Cerebral cortex (tissue), 2 donors: Measurements from ENCODE around the gene RPL32.

GRCh38 chr3:11447737-11448832, 175.9 kb downstream of the ATG7 start:
- PRO-cap, 2 experiments = no peak in any of the 2 experiments

GRCh38 chr3:11523168-11524101, 120.3 kb downstream of the VGLL4 start:
- PRO-cap, 2 experiments = no peak in any of the 2 experiments

DNA sequence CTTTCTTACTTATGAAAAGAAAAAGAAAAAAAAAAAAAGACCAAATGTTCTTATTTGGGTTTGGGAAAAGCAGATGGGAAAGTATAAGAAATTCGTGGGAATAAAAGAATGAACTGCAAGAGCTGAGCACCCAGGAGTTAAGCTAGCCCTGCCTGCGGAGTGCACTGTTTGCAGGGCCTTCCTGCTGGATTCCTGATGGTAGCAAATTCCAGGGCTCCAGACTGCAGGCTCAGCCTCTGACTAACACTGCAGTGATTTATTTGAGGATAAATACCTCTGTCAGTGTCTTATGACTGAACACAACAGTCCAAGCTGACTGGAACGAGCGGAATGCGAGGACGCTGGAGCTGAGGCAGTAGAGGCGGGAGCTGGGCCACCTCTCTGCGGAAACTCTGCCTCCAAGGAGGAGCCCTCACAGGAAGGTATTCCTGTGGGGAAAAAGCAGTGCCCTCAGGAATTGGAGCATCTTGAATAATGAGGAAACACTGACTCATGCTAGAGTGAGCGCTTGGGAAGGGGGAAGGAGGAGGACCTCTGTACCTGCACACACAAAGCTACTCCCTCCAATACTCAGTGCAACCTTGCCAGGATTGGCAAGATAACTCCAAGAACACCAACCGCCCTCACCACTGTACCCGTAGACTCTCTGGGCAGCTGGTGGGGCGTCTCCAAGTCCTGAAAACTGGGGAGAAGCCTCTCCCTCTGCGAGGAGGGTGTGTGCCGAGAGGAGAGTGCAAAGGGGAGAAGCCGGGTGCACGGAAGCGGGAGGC, 43.2 kb downstream of the VGLL4 start:
- PRO-cap, 2 experiments = peak in 1 of 2 experiments; most common plus-strand start position 296 of the sequence (in 1); most common minus-strand start position 194 of the sequence (in 1)

GRCh38 chr3:11718932-11720071, 75.6 kb upstream of the VGLL4 start:
- PRO-cap, 2 experiments = peak in 1 of 2 experiments; most common plus-strand start chr3:11719734 (in 1); most common minus-strand start chr3:11719529 (in 1)

DNA sequence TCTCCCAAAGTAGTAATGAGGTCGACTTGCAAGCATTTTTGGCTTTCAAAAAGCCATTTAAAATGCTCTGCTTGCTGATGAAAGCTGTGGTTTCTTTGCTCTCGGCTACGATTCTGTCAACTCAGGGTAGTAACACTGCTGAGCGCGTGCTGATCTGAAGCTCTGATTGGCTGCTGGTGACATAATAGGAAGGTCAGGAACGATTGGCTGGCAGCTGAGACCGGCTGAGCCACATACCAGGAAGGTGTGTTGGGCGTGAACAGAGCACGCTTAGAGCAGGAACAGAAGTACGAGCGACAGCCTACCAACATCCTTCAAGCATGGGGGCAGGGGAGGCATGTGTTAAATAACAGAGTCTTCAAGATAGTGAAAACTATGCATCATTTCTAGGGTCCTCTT, 76.2 kb downstream of the TAMM41 start:
- PRO-cap, 2 experiments = peak in 1 of 2 experiments; most common plus-strand start position 278 of the sequence (in 1); most common minus-strand start position 115 of the sequence (in 1)

DNA sequence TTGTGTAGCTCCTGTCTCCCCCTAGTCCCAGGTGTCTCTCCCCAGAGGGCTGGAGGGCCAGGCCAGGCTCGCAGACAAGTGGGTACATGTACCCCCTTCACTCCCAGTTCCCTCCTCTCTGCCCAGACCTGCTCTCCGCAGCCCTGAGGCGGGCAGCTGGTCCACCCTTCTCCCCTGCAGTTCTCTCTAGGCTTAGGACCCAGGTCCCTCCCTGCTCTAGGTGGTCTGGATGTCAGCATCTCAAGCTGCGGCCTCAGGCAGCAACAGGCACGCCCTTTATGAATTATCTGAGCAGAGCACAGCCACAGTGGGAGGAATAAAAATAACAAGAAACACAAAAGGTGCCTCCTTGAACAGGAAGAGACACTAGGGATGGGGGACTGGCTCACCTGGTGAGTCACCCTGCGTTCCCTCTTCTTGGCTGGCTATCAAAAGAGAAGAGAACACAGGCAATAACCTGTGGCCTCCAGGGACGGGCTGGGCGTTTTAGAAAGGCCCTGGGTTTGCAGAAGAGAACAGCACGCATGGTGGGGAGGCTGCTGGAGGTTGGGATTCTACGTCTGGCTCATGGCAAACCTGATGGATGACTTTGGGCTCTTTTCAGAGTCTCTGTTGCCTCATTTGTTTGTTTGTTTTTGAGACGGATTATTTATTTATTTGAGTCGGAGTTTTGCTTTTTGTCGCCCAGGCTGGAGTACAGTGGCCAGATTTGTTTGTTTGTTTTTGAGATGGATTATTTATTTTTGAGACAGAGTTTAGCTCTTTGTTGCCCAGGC, 75.6 kb downstream of the TAMM41 start:
- PRO-cap, 2 experiments = no peak in any of the 2 experiments

DNA sequence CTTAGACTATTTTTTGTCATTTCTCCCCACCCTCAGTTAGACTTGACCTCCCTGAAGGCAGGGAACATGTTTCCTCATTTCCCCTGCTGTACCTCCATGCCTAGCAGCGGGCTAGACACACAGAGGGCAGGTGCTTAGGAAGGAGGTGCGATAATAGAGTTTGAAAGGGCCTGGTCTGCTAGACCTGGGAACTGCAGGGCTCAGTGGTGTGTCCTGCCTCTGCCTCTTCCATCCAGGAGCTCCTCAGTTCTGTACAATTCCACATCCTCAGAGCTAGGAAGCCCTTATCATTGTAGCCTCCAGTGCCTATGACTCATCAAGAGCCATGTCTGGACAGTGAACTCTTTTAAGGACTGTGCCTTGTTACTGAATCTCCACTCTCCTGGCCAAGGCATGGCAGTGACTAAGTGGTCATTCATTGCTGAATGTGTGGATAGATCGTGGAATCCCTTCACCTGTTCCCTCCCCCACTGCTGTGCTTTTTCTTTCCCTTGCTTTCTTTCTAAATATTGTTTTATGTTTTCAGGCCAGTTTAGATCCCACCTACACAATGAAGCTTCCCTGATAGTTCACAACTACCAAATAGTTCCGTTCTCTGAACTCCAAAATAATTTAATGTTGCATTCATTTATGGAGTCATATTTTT, 2.9 kb downstream of the TIMP4 start:
- PRO-cap, 2 experiments = no peak in any of the 2 experiments

DNA sequence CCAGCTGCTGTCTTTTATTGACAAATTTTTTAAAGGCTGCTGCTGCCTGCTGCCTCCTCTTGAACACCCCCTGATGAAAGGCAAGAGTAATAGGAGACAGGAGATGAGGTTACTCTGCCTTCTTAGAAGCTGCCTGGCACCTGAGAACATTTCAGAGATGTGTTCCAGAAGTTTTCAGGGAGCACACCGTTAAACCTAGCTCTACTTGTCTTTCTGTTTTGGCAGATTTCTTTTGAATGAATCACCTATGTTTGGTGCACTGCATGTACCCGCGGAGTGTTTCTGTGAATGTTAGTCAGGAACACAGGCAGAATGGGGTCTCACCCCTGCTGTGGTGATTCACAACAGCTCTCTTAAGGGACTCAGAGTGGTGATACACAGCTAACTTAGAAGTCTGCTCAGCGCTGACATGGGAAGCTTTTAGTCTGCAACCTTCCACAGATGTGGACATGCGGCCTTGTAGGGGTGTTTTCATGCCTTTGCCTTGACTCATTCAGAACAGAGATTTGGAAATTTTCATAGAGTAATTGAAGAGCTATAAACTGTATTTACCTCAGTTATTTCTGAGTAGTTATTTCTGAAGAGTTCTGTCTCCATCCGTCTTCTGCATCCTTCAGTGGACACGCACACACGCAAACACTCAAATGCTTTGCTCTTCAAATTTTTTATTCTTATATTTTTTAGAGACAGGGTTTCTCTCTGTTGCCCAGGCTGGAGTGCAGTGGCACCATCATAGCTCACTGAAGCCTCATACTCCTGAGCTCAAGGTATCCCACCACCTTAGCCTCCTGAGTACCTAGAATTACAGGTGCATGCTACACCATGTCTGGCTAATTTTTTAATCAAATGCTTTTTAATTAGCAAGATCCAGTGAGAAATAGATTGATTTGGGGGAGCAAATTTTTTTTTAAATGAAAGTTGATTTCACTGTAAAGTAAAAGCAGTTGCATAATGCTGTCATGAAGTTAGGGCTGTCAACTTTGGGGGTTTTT, 24.2 kb downstream of the TSEN2 start:
- PRO-cap, 2 experiments = no peak in any of the 2 experiments

DNA sequence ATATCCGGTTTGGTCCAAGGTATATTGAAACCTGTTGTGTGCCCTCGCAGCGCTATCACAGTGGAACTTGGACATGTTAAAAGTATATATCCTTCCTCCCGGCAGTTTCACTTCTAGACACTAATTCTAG, 609 bp upstream of the RAF1 start:
- PRO-cap, 2 experiments = no peak in any of the 2 experiments

GRCh38 chr3:12839238-12840281, 1.8 kb downstream of the RPL32 start:
- PRO-cap, 2 experiments = no peak in any of the 2 experiments

- PRO-cap, 2 experiments = peak in 1 of 2 experiments; most common minus-strand start chr3:12841533 (in 1)
These were observed at the start of gene RPL32 for GRCh38 chr3:12841418-12841758. RPL32 (minus strand) TSS chr3:12841565.

GRCh38 chr3:12913311-12913973, 72.1 kb upstream of the RPL32 start:
- PRO-cap, 2 experiments = no peak in any of the 2 experiments

DNA sequence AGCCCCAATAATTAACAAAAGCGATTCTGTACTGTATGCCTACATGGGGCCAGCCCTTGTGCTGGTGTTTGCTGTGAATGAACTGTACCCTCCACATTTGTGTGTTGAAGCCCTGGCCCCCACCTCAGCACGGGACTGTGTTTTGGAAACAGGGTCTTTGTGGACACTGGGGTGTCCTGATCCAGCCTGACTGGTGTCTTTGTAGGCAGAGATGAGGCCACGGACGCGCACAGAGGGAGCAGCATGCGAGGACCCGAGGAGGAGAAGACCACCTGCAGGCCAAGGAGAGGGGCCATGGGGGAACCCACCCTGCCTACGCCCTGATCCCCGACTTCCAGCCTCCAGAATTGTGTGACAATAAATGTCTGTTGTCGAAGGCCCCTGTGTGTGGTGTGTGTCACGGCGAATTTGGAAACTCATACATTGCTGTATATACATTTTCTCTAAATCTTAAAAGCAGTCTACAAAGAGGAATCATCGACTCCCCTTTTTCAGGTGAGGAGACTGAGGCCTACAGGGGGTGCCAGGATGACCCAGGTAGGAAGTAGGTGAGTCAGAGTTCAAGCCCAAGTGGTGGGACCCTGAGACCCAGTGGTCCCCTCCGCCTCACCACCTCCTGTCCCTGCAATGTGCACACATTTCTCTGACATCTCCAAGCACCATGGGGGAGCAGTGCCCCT, 101.4 kb upstream of the RPL32 start:
- PRO-cap, 2 experiments = no peak in any of the 2 experiments

DNA sequence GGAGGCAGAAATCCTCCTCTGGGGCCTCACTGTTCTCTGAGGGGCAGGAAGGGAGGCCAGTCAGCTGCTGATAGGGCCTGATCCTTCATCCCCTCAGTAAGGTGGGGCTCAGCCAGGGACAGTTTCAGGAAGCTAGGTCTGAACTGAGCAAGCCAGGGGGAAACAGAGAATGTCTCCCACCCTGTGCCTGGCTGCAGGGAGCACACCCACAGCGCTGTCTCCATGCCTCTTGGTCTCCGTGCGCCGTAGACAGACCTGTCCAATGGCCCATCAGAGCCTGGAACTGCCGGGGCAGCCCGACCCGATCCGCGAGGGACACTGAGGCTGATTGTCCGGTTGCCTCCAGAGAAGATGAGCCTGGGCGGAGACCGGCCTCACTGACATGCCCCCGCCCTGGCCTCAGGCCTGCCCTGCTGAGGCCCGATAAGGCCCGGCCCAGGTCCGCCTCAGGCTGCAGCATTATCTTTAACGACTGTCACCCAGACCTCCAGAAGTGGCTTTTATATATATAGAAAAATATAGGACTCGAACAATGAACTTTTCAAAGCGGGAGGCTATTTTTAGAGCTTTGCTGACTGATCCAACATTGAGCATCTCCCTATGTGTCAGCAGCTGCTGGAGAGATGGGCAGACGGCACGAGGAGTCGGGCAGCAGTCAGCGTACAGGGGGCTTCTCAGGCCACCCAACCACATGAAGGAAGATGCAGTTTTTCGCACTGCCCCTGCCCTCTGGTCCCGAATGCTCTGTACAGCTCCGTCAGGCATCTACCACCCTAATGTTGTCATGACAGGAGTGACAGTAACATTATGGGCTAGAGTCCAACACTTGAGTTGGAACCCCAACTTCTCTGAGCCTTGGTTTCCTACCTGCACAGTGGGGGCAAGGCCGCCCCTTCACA, 111.9 kb upstream of the RPL32 start:
- PRO-cap, 2 experiments = peak in 1 of 2 experiments; most common plus-strand start position 345 of the sequence (in 1); most common minus-strand start position 320 of the sequence (in 1)

- PRO-cap, 2 experiments = no peak in any of the 2 experiments
These were observed 114.8 kb upstream of the RPL32 start for GRCh38 chr3:12956035-12956669.

DNA sequence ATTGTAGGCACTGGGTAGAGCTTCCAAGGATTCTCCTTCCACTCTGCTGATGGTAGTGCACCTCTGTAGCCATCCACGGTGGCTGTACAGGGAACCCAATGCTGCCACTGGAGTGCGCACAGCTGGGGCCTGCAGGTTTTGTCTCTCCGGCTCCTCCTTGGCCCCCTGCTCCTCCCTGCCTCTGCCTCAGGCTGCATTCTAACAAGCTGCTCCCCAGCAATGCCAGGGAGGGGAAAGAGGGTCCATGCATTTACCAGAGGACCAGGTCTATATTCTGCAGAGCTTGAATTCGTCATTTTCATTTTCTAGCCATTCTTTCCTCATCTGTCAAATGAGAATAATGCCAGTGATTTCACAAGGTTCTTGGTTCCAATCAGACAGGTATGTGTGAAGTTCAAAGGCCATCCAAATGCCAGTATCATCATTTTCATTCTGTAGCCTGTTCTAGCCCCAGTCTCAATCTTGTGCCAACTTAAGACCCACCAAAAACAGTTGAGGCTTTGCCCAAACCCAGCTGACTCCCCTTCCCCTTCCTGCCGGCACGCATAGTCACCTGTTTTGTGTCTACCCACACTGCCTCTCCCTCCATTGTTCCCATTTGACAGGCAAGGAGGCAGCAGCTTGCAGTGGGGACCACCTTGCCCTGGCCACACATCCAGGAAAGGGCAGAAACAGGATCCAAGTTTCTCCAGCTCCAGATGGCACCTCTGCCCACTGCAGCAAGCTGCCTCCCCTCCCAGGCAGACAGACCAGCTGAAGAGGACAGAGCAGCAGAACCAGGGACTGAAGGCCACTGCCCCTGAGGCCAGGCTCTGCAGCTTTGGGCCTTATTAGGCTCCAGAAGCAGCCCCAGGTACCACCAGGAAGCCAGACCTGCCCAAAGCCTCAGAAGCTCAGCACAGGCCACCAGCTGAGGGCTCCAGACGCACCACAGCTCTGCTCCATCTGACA, 112.6 kb downstream of the IQSEC1 start:
- PRO-cap, 2 experiments = no peak in any of the 2 experiments

DNA sequence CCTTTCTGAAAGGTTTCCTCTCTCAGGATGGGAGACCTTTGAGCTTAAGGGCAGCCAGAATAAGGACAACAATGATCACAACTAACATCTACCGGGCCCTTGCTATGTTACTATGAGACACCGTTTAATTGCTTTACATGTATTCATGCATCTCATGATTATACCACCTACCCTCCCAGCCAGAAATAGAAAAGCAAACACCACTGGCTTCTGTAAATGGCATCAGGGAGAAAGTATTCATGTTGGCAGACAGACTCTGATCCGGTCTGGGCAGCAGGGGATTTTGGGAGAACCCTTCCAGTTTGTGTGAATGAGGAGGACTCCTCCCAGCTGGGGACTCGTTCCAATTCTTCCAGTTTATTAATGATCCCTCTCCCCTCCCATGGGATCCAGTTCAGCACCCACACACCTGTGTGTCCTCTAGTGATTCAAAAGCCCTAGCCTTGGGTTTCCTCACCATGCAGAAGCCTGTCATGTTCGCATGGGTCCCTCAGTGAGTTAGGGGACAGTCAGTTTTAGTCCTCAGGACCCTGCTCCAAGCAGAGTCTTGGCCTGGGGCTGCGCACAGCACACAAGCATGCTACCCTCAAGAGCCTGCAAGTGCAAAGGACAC, 111.0 kb downstream of the IQSEC1 start:
- PRO-cap, 2 experiments = no peak in any of the 2 experiments

DNA sequence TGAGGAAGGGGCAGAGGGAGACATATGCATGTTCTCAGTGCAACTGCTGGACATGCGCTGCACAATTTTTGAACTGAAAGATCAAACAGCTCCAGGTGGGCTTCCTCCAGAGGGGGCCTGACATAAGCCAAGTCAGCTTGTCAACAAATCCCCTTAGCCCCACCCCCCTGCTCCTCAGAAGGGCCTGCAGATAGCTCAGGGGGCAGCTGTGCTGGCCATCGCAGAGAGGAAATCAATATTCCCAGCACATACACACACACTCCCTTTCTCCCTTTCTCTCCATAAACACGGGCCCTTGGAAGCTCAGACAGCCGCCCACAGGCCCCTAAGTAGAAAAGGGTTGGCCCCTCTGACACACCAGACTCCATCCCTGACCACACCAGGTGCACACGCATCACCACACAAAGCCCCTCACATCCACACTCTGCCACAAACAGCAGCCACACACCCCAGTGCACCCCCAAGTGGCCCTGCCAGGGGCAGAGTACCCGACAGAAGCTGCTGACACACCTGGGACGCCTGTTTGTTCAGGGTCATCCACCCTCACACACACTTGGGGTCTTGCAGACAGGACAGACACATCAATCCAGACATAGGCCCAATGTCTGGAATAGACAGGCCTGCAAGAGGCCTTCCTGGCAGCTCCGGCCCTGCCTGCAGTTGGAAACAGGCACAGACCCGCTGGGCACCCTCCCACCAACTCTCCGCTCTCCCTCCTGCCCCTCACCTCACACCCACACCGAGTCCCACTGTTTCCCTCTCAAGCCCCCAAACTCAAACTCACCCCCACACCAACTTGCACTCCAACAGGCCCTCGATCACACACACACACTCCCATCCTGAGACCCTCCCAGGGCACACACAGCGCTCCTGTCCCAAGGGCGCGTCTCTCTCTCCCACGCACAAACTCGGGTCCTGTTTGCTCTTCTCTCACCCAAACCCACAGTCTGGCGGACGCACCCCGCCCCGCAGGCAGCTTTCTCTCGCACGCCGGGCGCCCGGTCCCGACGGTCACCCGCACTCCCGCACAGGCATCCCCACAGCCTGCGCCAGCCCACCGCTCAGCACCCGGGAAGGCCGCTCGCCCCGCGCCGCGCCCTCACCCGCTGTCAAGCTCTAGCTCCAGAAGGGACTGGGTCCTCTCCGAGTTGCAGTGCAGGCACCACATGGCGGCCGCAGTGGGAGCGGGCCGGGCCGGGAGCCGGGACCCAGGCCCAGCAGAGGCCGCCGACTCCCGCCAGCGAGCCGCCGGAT, 106.5 kb downstream of the IQSEC1 start:
- PRO-cap, 2 experiments = no peak in any of the 2 experiments

- PRO-cap, 2 experiments = no peak in any of the 2 experiments
These were observed 102.7 kb downstream of the IQSEC1 start for GRCh38 chr3:12970385-12971102.

DNA sequence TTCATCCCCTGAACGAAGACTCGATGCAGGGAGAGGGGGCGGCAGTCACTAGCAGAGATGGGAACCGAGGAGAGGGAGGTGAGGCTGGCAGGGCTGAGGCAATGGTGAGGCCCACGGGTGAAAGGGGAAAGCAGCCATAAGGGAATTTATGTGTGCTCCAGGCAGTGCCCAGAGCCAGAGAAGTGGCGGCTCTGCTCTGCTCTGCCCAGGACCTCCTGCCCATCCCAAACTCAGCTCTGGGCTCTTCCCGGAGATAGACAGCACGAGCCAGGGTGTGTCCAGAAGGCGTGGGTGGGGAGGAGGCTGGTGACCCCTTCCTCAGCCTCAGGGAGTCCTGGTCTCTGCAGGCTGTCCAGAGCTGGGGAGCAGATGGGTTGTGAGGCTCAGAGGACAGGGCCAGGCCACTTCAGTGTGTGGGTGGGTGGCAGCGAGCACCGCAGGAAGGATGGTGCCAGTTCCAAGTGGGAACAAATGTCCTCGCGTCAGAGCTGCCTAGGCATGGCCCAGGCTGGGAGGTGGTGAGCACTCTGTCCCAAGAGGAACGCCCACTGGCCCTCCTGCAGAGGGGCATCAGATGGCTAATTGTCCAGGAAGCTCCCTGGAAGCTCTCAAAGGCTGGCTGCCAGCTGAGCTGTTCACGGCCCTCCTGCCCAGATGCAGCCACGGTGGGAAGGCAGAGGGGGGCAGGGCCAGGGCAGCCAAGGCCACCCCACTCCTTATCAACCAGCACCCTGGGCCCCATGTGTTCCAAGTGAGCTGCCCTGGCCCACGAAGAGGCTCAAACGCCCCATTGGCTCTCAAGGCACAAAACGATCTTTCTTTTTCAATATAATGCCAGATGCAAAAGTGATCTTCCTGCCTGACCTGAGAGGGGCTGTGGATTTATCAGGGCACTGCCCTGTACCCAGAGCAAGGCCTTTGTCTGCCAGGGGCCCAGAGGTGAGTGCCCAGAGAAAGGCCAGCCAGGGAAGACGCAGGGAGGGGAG, 55.3 kb downstream of the IQSEC1 start:
- PRO-cap, 2 experiments = no peak in any of the 2 experiments